Tongue (tissue), 2 donors: ENCODE data around the genes SIRT2 and LGALS14.

DNA sequence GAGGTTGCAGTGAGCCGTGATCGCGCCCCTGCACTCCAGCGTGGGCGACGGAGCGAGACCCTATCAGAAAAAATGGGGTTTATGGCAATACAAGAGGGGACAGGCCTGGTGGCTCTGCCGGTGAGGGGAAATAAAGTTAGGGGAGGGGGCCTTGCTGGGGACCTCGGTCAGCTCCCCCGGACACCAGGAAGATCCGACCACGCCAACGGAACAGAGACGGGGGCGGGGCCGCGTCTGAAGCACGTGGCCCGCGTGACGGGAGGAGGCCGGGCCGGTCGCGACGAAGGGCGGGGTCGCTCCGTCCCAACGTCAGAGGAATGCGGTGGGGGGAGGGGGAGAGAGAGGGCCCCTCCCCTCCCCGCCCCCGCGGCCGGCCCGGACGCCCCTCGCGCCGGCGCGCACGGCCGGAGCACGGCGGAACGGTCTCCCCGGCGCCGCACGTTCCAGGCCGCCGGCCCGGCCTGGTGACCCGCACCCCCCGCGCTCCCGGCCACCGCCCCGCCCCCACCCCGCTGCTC lies 2.0 kb upstream of the HNRNPL start:
- RAMPAGE, long total RNA = no peak

- RAMPAGE, long total RNA = start-site peak on the minus strand at chr19:38870057-38870083, 21 and 9 reads in 2 replicates
Observed at GRCh38 chr19:38869125-38870406, 8.5 kb downstream of the RINL start.

- RAMPAGE, long total RNA = start-site peak on the minus strand at chr19:38899542-38899608, 473 and 498 reads in 2 replicates
Observed at GRCh38 chr19:38899430-38900113, at the start of gene SIRT2. TSS of gene SIRT2 (minus strand) at chr19:38899618.

DNA sequence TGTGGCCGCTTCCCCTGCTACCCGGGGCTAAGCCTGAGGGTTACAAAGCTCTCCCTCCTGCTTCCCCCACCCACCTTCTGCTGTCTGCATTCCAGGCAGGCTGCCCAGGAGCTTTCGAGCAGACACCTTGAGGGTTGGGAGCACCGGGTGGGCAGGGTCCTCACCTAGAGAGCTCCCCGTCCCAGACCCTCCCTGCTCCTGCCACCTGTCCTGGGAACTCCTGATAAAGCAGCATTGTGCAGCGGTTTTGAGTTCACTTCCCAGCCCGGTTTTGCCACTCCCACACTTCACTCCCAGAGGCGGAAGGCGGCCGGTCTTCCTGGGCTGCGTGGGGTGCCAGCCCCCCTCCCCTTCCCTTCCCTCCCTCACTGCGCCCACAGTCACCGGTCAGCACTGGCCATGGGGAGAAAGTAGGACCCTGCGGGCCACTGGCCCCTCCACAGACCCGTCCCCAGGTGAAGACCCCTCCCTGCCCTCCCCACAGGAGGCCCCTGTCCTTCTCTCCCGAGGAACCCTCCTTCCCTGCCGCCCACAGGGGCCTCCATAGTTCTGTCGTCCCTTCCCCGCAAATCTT lies 8.0 kb downstream of the PAK4 start:
- RAMPAGE, long total RNA = no peak

DNA sequence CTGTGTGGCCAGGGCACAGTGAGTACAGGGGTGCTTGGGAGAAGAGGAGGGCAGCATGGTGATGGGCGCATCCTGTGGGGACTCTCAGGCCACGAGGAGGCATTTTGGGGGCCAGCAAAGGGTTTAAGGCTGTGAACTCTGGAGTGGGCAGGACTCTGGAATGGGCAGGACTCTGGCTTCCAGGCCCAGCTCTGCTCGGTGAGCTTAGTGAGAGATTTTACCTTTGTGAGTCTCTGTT lies 32.3 kb upstream of the NCCRP1 start:
- RAMPAGE, long total RNA = no peak

GRCh38 chr19:39198022-39198376 lies 1.2 kb downstream of the NCCRP1 start:
- RAMPAGE, long total RNA = no peak

GRCh38 chr19:39340937-39342198 lies 853 bp upstream of the SAMD4B start:
- RAMPAGE, long total RNA = no peak

DNA sequence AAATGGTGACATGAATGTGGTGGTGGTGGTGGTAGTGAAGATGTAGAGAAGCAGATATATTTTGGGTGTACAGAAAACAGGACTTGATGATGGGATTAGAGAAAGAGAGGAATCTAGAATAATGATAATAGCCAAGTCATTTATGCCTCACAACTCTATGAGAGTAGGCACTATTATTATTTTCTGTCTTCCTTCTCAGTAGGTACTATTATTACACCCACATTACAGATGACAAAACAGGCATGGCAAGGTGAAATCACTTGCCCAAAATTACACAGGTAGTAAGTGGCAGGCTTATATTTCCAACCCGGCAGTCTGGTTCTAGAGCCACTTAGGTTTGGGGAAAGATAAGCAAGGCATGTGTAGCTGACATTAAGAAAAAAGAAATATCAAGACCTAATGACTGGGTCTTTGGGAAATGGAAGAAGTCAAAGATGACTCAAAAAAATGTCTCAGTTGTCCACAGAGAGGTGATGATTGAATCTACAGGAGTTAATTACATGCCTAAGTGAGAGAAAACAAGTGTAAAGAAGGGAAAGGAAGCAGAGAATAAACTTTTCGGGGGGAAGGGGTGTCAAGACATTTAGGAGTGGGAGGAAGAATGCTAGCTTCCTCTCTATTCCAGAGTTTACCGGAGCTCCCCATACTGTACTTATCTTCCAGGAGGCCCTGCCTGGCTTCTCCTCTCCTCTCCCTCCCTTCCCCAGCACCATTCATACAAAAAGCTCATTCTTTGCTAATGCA lies 6.7 kb downstream of the SAMD4B start:
- RAMPAGE, long total RNA = no peak

DNA sequence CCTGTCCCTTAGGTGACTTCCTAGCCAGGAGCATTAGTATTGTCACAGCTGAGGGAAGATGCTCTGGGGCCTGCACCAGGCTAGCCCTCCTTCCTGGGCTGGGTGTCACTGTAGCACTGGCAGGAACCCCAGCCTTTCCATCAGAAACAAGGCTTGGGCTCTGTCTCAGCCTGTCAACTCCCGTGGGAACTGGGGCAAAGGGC lies 18.0 kb downstream of the PAF1 start:
- RAMPAGE, long total RNA = no peak

GRCh38 chr19:39387148-39387684 lies 3.7 kb downstream of the PAF1 start:
- RAMPAGE, long total RNA = no peak

DNA sequence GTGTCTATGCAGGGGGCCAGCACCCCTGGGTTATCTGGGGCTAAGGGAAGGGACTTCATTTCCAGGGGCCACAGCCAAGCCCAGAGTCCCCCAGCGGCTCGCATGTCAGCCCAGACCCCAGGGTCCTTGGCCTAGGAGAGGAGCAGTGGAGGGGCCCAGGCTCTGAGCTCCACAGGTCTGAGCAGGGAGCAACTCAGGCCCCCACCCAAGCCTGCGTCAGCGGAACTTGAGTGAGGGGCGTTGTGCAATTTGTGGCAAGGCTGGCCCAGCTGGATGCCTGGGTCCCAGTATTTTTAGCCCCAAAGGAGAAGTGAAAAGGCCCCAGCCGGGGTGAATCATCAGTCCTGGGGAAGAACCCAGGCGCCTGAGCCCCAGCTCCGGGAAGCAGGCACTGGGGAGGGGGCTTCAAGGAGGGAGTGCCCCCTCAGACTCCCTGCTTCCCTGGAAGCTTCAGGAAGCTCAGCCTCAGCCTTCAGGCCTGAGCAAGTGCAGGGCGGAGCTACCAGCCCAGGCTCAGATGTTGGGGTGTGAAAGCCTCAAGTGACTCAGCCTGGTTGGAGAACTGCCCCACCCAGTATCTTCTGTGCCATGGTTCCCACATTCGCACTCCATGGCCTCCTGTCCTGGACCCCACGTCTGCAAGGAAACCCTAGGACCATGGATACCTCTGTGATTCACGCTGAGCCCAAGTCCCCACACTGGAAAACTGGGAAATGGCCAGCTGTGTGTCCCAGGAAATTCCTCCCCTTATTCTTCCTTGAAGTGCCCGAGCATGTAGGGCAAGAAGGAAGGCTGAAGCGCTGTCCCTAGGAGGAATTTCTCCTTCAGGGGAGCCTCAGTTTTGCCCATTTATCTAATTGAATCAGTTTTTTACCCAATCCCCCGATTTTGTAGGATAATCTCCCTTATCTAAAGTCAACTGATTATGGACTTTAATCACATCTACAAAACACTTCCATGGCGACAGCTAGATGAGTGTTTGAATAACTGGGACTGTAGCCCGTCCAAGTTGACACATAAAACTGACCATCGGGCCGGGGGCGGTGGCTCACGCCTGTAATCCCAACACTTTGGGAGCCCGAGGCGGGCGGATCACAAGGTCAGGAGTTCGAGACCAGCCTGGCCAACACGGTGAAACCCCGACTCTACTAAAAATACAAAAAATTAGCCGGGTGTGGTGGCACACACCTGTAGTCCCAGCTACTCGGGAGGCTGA lies 7.5 kb downstream of the MED29 start:
- RAMPAGE, long total RNA = no peak

- RAMPAGE, long total RNA = no peak
Observed at GRCh38 chr19:39424714-39425793, 10.7 kb downstream of the RPS16 start.

GRCh38 chr19:39446681-39447019 lies 1.3 kb downstream of the SUPT5H start:
- RAMPAGE, long total RNA = no peak

DNA sequence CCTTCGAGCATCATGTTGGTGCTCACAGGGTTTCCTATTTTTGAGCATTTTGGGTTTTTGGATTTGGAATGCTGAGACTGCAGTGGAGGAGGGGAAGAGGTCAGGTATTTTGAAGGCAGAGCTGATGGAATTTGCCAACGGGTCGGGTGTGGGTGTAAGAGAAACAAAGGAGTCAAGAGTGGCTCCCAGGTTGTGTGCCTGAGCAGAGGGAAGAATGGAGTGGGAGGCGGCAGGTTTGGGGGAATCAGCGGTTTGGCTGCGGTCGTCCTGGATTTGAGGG lies 14.7 kb upstream of the TIMM50 start:
- RAMPAGE, long total RNA = no peak

DNA sequence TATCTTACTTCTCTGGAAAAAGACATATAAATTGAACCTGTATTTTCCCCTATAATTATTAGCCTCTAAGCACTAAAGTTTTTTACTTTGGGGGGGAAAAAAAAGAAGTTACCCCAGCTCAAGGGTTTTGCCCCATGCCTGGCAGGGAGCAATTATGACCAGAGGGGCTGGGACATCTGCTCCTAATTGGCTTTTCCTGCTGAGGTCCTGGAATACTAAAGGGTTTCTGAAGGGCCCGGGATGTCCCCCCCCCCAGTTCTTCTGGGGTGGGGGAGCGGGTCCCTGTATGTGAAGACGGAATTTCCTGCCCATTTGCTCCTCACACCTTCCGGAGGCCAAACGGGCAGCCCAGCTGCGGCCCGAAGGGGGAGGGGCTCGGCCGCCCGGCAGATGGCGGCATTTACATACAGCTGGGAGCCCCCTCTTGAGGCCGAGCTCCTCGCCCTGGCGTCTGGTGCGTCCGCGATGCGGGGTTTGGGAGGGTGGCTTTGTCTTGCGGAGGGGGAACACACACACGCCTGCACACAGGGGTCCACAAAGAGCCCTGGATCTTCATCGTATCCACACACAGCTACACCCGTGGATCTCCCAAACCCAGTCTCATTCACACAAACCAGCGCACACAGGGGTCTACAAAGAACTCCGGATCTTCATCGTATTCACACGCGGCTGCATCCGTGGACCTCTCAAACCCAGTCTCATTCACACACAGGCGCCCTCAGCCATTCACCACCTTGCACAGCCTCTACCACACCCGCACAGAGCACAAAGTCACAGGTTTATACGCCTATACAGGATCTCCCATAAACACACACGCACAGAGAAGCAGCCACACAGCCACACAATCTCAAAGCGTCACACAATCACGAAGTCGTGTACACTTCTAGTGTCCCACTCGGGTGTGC lies 864 bp upstream of the DLL3 start:
- RAMPAGE, long total RNA = no peak

- RAMPAGE, long total RNA = no peak
Observed at GRCh38 chr19:39518992-39519429, 4.1 kb downstream of the SELENOV start.

- RAMPAGE, long total RNA = no peak
Observed at GRCh38 chr19:39679091-39679795, 23.5 kb downstream of the LGALS16 start.

GRCh38 chr19:39704094-39704621 lies at the start of gene LGALS14:
TSS of gene LGALS14 (plus strand) at chr19:39704481.
- RAMPAGE, long total RNA = no peak

- RAMPAGE, long total RNA = no peak
Observed at GRCh38 chr19:39935992-39936341, 35.0 kb upstream of the PSMC4 start.

- RAMPAGE, long total RNA = no peak
Observed at GRCh38 chr19:40218492-40218883, 304 bp upstream of the TTC9B start.